ENCODE measurements around a stretch of chr12.

GRCh38 chr12:45433249-45434515 lies 217.8 kb downstream of the ANO6 start:
- PRO-cap, 10 experiments: peak in 1 of 10 experiments; most common plus-strand start chr12:45433905 (in 1); most common minus-strand start chr12:45433705 (in 1)

- PRO-cap, 10 experiments: no peak in any of the 10 experiments
Measured at GRCh38 chr12:45644452-45645094, 84.9 kb upstream of the ARID2 start.

- PRO-cap, 10 experiments: no peak in any of the 10 experiments
Measured at GRCh38 chr12:45850204-45851170, 121.0 kb downstream of the ARID2 start.

- PRO-cap, 10 experiments: no peak in any of the 10 experiments
Measured at GRCh38 chr12:45941400-45942039, 48.9 kb downstream of the SCAF11 start.

- PRO-cap, 10 experiments: no peak in any of the 10 experiments
Measured at GRCh38 chr12:45989356-45989651, 1.1 kb downstream of the SCAF11 start.

DNA sequence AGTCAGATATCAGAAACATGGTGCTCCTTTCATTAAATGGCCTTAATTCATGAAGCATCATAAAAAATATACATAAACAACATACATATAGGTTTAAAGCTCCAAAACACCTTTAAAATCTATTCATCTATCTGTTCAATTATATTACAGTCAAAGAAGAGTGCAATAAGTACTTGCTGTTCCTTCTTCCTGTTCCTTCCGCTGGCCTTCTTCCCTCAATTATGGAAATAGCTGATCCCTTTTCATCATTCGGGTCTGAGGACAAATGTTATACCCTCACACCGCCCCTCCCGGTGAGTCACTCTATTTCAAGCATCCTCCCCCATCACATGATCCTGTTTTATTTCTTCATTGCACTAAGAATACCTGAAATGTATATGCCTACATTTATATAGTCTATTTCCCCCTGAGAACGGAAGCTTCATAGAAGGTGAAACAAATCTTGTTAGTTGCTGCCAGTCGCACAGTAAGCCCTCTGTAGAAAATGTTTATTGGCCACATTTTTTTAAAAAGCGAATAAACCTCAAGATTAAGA lies 2.5 kb downstream of the SLC38A1 start:
- PRO-cap, 10 experiments: peak in 5 of 10 experiments; most common plus-strand start position 245 of the sequence (in 2); most common minus-strand start position 217 of the sequence (in 2)

DNA sequence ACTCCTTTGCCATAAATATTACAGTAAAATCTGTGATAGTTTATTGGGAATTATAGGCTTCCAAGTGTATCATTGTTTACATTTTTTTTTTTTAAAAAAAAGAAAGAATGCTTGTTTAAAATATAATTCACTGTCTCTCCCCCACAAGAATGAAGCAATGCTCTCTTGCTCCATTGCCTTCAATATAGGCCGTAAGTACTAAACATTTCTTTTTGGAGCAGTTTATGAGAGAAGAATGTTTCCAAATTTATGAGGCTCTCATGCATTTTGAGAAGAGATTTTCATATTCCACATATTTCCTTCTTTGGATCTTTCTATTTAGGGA lies 20.4 kb downstream of the SLC38A2 start:
- PRO-cap, 10 experiments: no peak in any of the 10 experiments

DNA sequence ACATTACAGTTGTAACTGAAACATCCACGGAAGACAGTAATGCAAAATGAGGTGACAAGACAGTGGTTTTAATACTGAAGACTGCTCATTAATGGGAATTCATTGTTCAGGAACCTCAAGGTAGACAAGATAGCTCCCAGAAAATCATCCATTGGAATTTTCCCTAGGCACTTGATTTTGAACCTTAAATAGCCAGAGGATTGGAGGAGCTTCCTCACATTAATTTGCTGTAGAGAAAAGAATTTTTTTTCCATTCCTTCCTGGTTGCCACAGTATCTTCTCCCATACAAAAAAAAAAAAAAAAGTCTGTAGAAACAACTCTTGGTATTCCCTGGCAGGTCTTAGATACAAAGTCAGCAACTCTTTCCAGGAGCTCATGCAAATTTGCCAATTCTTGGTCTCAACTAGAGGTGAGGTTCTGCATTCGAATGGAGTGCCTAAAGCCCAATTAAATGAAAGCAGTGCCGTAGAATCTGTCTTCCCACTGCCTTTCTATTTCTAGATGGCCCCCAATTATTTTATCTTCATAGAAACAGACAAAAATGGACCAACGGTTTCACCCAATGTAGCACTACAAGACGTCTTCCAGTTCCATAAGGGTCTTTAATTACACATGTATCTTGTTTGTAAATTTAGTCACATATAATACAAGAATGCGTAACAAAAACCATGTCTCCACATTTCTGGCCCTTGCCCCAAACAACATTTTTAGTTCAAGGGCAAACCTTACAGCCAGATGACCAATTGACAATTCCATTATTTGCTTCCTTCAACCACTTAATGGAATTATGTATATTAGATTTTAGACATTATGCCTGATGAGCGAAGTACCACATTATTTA lies 13.6 kb downstream of the SLC38A2 start:
- PRO-cap, 10 experiments: no peak in any of the 10 experiments

DNA sequence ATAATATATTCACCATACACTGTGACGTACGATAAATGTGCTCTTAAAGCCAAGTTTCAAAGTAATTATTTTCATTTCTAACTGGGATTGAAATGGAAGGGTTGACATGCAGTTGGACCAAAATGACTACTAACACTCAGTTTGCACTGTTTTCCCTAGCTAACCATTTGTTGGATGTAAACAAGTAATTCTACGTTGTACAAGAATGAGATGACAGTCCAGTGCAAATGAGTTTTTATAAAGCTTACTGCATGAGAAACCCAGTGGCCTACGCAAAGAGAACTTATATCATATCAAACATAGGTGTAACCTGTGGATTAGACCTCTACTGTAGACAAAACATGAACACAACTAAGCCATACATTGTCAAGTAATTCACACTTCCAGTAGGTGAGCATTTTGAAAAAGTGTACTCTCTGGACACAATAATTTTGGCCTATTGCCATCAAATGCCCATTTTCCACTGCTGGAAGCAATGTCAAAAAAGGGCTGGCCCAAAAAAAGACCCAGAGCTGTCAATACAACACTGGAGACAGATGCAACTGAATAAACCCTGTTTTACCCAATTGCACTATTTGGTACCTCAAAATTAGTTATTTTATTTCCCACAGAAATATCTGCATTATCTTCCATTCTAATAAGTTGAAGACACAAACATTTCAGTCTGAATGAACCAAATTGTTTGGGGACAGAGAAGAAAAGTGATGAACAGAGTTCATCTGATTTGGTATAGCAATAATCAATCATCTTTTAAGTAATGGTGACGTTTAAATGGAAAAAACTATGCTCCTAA lies 12.7 kb downstream of the SLC38A2 start:
- PRO-cap, 10 experiments: no peak in any of the 10 experiments

GRCh38 chr12:46371916-46372232 lies 699 bp downstream of the SLC38A2 start:
- PRO-cap, 10 experiments: peak in 7 of 10 experiments; most common plus-strand start chr12:46371982 (in 1); most common minus-strand start chr12:46372008 (in 5)

DNA sequence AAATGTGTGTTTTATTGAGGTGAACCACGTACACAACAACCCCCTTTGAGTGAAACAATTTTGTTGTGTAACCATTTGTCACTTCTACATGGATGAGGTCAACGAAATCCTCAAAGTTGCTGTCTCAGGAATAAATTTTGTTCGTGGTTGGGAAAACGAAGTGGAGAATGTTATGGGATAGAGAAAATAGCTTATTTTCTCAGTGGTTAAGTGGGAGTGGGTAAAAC lies 10.0 kb upstream of the SLC38A2 start:
- PRO-cap, 10 experiments: no peak in any of the 10 experiments

- PRO-cap, 10 experiments: no peak in any of the 10 experiments
Measured at GRCh38 chr12:46390374-46390573, 17.7 kb upstream of the SLC38A2 start.

DNA sequence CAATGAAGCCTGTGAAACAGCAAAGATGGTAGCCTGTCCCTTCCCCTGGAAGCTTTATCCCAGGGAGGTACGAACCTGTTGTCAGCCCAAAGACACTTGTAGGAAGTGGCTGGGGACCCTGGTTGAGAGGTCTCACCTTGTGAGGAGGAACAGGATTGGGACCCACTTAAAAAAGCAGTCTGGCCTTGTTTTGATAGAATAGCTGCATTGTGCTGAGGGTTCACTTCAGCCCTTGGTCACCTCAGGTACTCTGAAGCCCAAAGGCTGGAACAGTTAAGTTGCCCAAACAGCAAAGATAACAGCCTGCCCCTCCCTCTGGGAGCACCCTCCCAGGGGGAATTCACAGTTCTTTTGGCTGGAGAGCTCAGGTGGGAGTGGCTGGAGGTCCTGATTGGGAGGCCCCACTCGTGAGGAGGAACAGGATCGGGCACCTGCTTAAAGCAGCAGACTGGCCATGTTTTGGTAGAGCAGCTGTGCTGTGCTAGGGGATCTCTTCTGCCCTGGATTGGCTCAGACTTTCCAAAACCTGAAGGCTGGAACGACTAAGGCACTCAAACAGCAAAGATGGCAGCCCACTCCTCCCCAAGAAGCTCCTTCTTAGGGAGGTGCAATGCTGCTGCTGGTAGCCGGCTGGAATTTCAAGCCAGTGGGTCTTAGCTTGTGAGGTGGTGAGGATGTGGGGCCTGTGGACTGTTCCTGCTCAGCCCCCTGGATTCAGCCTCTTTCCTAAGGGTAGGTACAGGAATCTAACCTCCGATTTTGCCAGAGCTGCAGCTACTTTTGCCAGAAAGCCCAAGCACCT lies 143.8 kb upstream of the SLC38A2 start:
- PRO-cap, 10 experiments: no peak in any of the 10 experiments

DNA sequence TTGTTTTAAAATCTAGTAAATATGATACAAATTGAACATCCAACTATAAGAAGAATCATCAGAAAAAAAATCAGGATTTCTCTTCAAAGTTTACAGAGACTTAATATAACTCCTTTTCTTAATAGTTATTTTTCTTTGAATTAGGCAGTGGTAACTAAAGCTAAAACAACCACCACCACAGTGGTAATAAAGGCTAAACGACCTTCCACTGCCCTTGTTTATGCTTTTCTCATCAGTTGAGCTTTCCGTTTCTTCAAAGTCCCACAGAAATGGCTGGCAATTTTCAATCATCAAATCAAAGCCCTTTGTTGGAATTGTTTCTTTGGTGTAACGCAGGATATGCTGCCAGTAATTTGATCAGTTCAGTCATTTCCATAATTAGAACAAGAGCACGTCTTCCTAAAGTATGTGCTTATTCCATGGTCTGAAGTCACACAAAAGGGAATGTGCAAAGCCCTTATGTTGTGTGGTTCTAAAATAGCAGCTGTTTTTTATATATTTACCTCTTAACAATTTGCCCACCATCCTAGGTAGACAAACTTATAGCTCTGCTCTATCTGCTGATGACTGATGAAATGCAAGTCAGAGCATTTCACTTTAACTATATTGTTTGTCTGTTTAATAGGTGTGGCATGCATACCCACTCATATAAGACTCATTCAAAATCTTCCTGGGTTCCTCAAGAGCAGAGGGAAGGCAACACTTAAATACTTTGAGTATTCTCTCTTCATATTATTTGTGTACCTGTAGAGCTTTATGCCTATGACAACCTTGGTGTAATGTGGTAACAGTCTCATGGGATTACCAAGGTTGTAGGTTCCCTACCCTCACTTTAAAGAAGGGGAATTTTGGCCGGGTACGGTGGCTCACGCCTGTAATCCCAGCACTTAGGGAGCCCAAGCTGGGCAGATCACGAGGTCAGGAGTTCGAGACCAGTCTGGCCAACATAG lies 176.1 kb upstream of the SLC38A2 start:
- PRO-cap, 10 experiments: no peak in any of the 10 experiments

GRCh38 chr12:46563005-46563204 lies 190.3 kb upstream of the SLC38A2 start:
- PRO-cap, 10 experiments: no peak in any of the 10 experiments

DNA sequence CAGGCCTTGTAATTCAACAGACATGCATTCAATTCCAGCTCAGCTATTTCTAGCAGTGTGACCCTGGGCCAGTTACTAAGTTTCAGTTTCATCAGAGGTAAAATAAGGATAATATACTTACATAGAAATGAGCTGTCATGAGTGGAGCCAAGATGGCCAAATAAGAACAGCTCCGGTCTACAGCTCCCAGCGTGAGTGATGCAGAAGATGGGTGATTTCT lies 208.5 kb downstream of the SLC38A4 start:
- PRO-cap, 10 experiments: no peak in any of the 10 experiments

DNA sequence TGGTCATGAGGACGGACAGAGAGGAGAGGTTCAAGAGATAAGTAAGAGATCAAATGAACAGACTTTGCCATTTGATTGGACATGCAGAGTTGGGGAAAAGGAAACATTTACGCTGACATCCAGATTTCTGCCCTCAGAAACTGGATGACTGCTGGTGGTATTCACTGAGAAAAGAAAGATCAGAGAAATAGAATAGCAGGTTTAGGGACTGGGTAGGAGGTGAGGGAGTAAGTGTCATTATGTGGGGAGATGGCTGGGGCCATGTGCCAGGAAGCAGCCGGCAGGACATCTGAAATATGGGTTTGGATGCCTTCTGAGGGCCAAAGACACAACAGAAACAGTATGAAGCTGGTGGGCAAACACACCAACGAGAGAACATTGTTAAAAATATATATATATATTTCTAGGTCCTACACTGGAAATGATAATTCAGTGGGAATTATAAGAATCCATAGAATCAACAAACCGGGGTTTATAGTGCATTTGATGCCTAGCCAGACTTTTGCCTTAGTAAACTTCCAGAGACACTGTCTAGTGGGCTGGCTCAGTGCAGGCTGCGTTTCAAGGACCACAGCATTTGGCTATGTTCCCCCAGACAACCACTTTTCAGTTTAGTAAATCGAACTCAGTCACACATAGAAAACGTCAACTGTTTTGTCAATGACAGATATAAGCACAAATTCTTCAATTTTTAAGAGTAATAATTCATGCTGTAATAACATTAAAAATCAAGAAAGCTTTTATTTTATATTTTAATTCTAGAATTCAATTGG lies 42.1 kb downstream of the SLC38A4 start:
- PRO-cap, 10 experiments: no peak in any of the 10 experiments

DNA sequence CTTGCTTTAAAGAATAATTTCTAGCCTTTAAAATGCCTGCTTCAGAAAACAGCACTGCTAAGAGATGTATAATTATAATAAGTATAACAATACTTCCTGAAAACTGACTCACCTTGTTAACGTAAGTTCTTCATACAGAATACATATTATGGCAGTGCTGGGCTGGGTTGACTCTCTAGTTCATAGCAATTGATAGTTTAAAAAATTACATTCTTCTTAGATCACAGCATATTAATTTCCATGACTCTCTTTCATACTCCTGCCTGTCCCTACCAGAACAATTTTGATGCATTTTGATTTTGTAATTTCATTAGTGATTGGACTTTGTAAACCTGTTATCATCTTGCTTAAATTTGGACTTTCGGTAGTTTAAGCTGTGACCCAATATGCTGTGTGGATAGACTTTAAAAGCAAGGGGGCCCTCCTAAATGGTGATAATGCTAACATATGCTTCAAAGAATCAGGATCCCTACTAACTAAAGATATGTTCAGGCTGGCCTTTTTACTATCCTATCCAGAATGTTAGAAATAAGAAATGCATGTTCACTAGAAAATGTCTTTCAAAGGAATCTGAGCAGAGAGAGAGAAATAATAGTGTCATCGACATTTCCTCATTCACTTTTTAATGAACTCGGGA lies 16.9 kb downstream of the SLC38A4 start:
- PRO-cap, 10 experiments: no peak in any of the 10 experiments

- PRO-cap, 10 experiments: no peak in any of the 10 experiments
Measured at GRCh38 chr12:46965645-46966103, 113.7 kb upstream of the PCED1B start.

DNA sequence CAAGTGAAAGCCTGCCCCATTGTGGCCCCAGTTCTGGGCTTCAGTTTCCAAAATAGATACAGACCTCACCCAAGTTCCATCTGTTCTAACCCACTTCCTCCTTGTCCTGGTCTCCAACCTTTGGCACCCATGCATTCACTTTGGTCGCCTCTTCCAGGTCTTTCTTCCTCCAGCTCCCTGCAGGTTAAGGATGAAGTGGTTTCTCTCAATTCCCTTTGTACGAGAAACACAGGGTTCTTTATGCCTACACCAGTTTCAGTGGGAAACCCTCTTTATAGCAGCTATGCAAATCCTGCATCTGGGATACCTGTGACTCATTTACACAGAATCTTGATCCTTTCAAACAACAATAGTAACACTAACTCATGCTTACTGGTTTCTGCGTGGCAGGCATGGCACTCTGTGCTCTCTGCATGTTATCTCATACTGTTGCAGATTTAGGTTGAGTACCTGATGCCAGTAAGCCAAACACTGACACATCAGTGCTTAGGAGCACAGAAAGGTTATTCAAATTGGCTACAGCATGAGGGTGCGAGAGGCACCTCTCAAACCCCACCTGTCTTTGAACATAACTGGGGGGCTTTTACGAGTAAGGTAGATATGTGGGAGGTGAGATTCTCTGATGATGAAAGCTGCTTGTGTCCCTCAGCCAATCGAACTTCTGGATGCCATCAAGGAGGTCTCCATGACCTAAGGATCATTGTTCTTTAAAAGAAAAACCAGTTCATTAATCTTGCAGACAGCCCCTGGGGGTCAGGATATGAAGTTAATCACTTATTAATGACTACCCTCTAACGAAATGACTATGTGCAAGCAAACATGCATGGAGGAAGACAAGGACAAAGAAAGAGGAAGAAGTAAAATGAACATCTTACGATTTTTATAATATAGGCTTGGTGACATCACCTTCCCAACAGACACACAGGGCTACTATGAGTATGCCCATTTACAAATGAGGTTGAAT lies 110.8 kb upstream of the AMIGO2 start:
- PRO-cap, 10 experiments: no peak in any of the 10 experiments

All from Metastatic Breast Carcinoma in the Brain (tissue), 10 donors.